ENCODE results near the genes AJUBA, PSMB11 and RNF212B.

DNA sequence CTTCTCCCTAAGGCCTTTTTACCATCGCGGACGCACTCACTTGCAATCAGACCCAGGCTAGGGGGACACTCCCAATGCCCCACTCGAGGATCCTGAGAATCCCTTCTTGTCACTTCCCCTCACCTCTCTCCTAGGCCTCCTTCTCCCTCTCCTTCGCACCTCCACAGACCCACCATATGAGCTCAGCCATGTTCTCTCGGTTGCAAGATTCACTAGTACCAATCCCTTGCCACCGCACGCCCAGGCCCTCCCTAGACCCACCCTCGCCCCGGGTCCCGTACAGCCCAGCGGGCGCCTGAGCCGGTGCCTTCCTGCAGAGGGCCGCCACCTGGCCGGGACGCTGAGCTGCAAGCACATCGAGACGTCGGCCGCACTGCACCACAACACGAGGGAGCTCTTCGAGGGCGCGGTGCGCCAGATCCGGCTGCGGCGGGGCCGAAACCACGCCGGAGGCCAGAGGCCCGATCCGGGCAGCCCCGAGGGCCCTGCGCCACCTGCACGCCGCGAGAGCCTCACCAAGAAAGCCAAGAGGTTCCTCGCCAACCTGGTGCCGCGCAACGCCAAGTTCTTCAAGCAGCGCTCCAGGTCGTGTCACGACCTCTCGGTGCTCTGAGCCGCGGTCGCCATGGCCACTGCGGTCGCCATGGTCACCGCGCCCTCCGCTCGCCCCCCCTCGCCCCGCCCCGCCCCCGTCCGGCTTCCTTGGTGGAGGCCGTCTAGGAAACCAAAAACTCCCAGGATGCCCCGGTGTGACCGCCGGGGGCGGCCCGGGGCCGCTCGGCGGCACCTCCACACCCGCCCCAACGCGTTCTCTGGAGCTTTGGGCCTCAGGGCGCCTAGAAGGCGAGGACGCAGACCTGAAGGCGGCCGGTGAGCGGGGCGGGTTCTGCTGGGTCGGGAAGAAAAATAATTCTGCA is 3.5 kb downstream of the REM2 start:
- PRO-cap = unidirectional peak, plus-strand start at position 737 of the sequence
- RAMPAGE, long total RNA = no peak

DNA sequence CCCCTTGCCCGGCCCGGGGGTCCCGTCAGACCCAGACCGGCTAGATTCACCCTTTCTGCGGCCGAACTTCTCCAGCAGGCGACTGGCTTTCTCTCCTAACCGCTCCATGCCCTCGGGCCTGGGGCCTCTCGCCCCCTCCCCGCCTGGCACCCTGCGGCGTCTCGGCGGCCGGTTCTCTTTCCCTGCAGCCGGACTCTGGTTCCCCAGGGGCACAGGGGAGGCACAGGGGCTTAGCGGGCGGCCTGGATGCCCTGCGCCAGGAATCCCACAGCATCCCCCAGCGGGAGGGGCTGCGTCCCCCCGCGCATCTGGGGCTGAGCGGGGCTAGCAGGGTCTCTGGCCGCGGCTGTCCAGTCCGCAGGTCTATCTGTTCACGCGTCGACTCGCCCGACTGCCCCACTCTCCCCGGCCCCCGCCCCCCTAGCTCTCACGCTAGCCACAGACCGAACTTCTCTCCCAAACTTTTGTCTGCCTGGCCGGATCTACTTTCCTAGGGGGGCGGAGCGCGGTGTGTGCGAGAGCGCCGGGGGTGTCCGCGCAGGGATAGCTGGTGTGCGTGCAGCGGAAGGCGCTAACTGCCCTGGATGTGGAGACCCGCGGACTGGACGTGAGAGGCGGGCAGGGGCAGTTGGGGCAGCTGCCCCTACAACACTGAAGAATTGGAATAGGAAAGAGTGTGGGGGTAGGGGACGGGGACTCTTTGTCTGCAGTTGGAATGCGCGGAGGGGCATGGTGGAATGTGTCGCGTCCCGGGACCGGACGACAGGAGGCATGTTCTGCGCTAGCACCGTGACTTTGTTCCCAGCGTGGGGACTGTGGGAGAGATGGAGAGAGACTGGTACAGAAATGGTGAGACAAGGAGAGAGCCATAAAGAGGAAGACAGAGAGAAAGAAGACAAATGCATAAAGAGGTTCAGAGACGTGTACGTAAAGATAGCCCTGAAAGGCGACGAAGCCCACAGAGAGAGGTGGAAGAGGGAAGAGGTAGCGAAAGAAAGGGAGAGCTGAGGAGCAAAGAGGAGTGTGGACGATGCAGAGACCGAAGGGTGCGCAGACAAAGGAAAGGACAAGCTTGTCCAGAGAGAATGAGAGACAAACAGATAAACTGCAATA is at the start of gene AJUBA:
AJUBA (minus strand) TSS at position 393 of the 1,113 bp plus-strand sequence.
- PRO-cap = bidirectional peak, plus-strand start at position 742 of the sequence, minus-strand start at position 422 of the sequence
- RAMPAGE, long total RNA = start-site peak on the minus strand centred at position 417 of the sequence, 57 bp wide, 40 reads

DNA sequence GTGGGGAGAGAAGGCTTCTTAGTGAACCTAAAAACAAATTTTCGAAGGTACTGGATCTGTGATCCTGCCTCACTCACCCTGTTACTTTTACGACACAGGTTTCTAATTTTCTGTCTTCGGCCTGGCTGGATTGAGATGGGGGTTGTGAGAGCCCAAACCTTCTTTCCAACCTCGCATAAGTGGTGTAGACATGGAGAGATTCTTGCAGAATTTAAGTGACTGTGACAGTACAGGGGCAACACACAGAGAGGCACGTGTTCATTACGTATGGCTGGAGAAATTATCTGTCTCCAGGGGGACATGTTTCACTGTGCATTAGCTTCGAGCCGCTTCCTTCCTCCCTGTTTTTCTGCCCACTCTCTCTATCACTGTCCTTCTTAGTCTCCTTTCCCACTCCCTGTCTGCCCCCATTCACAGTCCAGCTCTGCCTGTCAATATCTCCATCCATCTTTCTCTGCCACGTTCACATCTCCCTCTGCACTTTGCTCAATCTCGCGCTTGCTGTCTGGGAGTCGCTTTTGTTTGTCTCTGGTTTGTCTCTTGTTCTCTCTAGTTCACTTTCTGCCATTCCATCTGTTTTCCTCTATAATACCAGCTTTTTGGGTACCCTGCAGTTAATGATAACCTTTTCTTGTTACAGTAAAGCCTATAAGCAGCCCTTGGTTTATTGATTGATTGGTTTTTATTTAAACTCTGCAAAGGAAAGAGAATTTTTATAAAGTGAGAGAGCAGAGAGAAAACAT is 11.5 kb upstream of the C14orf93 start:
- PRO-cap = no peak
- RAMPAGE, long total RNA = no peak

- PRO-cap = no peak
- RAMPAGE, long total RNA = start-site peak on the minus strand at chr14:23022975-23023176, 9 reads
Measured at GRCh38 chr14:23022801-23023477, 11.8 kb downstream of the PSMB5 start.

- PRO-cap = no peak
- RAMPAGE, long total RNA = no peak
Measured at GRCh38 chr14:23041787-23042314, at the start of gene PSMB11. Gene PSMB11, plus strand, starts transcription at chr14:23042212.

DNA sequence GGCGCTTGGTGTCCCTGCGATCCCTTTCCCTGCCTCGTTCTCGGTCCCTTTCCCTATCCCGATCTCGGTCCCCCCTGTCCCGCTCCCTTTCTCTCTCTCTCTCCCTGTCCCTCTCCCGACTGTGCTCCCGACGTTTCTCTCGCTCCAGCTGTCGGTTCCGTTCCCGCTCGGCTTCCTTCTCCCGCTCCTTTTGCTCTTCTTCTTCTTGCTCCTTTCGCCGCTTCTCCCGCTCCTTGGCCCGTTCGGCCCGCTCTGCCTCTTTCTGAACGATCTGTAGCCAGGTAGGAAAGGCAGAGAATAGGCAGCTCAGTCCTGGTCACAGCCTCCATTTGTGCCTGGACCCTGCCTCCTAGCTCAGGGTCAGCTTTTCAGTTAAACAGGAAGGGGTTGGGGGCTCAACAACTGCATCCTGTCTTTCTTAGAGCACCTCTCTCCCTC is 1.9 kb upstream of the CDH24 start:
- PRO-cap = no peak
- RAMPAGE, long total RNA = no peak

DNA sequence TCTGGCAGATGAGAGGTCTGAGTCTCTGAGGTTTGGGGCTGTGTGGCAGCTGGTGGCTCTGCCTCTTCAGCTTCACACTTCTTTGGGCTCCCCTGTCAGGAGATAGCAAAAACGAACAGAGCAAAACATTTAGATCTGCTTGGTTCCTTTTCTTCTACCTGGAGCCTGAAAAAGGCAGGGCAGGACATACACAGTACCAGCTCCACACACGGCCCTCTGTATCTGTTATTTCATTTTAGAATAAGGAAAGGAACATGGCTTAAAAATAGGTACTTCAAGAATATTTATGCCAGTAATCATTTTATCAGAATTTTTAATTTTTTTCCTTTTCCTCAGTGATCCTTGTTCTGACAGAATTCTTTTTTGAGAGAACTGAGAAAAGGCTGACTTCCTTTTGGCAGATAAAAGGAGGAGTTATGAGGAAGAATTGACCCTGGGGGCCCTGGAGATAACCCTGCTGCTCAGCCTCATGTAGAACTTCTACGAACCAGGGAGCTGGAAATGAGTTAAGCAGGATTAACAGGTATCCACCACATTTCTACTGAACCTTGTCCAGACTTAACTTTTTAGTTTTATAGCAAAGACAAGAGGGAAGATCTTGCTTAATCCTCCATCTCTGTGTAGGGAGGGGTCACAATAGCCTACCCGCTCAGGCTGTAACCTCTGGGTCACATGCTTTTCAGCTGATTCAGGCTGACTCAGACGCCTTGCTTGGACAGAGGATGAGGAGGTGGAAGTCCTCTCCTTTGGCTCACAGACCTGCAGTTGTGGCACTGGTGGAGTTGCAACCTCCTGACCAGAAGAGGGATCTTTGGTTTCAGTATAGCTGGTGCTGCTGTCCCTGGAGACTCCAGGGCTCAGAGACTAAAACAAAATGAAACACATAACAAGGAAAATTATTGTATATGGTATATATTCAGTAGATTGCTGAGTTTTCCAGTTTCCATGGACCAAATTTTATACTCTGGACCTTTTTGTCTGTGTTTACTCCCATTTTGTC is 16.5 kb downstream of the ACIN1 start:
- PRO-cap = bidirectional peak, plus-strand start at position 754 of the sequence, minus-strand start at position 618 of the sequence
- RAMPAGE, long total RNA = no peak

GRCh38 chr14:23120452-23121294 is 1.6 kb upstream of the CEBPE start:
- PRO-cap = no peak
- RAMPAGE, long total RNA = no peak

DNA sequence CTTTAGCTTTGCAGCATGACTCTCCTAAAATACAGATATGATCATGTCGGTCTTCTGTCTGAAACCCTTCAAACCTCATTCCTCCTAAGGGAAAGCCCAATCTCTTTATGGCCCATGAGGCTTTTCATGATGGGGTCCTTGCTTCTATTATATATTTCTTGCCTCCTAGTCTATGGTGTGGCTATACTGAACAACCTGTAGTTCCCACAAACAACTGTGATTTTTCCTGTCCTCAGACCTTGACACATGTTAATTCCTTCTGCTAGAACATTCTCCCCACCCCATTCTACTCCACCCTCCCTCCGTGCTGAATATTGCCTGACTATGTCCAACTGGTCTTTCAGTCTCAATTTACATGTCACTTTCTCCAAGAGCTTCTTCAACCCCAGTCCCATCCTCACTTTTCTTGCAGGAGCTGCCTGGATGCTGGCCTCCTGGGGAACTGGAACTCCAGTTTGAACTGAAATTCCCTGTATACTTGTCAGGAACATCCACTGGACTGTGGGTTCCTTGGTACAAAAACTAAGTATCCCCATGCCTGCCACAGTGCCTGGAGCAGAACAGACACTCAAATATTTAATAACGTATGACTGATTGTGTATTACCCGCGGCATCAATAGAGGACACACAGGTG is 25.9 kb downstream of the SLC7A8 start:
- PRO-cap = no peak
- RAMPAGE, long total RNA = start-site peak on the minus strand centred at position 156 of the sequence, 227 bp wide, 9 reads

GRCh38 chr14:23177112-23177602 is 6.3 kb downstream of the SLC7A8 start:
- PRO-cap = no peak
- RAMPAGE, long total RNA = no peak

- PRO-cap = no peak
- RAMPAGE, long total RNA = no peak
Measured at GRCh38 chr14:23237546-23238273, at the start of gene RNF212B. Gene RNF212B, plus strand, starts transcription at chr14:23237936.

DNA sequence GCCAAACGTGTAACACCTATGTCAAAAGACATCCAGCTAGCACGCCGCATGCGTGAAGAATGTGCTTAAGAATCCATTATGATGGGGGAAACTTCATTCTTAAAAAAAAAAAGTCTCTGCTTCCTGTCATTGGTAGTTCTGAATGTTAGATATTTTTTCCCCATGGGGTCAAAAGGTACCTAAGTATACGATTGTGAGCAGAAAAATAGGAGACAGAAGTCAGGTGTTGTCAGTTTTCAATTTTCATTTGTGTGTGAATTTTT is 7.3 kb downstream of the PPP1R3E start:
- PRO-cap = no peak
- RAMPAGE, long total RNA = no peak

DNA sequence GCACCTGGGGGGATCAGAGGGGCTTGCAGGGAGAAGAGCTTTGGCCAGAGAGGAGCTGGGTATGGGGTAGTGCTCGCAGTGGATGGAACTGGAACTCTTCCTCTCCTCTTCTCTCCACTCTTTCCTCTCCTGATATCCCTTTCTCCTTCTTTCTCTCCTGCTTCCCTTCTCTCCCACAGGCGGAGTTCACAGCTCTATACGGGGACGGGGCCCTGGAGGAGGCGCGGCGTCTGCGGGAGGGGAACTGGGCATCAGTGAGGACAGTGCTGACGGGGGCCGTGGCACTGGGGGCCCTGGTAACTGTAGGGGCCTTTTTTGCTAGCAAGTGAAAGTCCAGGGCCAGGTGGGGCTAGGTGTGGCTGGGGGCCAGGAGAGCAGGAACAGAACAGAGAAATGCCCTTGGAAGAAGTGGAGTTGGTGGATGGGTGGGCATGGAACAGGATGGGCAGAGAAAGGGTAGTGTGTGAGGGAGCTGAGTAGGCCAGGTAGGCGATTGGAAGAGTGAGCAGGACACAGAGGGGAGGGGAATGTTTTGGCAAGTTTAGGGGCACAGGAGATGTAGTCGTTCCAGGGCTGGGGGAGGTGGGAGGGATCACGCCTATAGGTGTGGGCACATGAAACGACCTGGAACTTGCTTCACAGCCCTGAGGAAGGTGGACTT is 2.1 kb downstream of the BCL2L2 start:
- PRO-cap = no peak
- RAMPAGE, long total RNA = no peak

- PRO-cap = no peak
- RAMPAGE, long total RNA = no peak
Measured at GRCh38 chr14:23326133-23327024, 5.1 kb downstream of the PABPN1 start.

DNA sequence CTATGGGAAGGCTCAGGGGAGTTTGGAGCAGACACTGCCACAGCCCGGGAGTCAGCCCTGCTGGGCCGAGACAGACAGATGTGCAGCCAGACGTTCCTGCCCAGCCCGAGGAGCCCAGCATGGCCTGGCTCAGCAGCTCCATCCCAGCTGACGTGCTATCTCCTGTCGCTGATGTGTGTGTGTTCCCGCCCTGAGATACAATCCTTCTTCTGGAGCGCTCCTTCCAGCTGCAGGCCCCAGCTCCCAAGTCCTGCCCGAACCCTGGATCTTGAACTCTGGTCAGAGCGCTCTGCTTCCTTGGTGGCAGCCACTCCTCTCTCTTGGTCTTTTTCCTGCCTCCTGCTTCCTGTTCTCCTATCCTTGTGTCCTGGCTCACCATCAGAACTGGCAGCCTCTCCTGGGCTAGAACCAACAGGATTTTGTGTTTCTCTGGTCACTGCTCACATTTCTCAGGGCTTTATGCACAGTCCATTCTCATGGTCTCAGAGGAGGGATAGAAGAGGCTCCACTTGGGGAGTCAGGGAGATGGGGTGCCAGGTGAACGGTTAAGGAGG is 3.8 kb downstream of the CMTM5 start:
- PRO-cap = no peak
- RAMPAGE, long total RNA = no peak

DNA sequence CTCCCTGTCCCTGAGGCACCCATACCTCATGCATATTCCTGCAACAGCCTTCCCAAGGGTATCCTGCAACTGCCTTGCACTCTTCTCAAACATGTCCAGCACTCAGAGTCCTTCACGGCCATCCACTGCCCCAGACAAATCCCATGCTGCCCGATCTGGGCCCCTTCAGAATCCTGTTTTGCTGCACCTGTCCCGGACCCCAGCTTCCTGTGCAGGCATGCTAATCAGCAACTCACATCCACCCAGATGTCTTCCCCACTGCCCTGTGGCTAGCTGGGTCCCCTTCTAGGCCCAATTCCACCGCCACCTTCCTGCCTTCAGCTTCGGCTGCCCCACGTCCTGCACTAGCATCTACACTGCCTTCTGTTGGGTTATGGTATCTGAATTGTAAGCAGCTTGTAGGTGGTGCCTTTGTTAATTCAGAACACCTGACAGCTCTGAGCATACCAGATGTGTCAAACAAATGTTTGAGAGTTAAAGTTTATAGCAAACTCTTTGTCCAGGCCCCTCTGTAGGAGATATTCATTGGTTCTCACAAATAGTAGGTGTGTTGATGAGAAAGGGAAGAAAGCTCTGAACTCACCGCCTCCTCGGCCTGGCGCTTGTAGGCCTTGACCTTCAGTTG is 5.9 kb downstream of the CMTM5 start:
- PRO-cap = no peak
- RAMPAGE, long total RNA = no peak

GRCh38 chr14:23399748-23400370 is 8.2 kb downstream of the MYH6 start:
- PRO-cap = no peak
- RAMPAGE, long total RNA = no peak

DNA sequence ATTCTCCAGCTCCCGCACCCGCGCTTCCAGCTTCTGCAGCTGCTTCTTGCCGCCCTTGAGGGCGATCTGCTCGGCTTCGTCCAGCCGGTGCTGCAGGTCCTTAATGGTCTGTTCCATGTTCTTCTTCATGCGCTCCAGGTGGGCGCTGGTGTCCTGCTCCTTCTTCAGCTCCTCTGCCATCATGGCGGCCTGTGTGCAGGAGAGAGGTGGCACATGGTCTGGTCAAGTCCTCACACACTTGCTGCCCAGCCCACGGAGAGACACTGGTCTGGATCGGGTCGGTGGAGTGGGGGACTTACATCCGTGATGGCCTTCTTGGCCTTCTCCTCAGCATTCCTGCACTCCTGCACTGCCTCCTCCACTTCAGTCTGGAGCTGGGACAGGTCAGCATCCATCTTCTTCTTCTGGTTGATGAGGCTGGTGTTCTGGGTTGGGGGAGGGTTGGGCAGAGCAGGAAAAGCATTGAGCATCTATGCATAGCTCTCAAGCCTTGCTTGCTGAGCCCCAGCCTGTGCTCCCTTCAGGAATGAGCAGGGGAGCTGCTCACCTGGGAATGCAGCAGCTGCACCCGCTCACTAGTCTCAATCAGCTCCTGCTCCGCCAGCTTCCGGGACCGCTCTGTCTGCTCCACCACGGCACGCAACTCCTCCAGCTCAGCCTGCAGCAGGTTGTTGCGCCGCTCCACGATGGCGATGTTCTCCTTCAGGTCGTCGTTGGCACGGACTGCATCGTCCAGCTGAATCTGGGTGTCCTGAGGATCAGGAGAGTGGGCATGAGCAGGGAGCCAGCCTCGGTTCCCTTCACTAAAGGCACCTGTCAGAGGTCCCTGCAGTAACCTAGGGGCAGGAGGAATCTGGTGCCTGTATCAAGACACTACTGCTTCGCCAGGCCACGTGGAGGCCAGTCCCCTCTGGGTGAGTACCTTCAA is 7.3 kb upstream of the MYH6 start:
- PRO-cap = no peak
- RAMPAGE, long total RNA = no peak

GRCh38 chr14:23429635-23430197 is 5.7 kb downstream of the MYH7 start:
- PRO-cap = no peak
- RAMPAGE, long total RNA = no peak

DNA sequence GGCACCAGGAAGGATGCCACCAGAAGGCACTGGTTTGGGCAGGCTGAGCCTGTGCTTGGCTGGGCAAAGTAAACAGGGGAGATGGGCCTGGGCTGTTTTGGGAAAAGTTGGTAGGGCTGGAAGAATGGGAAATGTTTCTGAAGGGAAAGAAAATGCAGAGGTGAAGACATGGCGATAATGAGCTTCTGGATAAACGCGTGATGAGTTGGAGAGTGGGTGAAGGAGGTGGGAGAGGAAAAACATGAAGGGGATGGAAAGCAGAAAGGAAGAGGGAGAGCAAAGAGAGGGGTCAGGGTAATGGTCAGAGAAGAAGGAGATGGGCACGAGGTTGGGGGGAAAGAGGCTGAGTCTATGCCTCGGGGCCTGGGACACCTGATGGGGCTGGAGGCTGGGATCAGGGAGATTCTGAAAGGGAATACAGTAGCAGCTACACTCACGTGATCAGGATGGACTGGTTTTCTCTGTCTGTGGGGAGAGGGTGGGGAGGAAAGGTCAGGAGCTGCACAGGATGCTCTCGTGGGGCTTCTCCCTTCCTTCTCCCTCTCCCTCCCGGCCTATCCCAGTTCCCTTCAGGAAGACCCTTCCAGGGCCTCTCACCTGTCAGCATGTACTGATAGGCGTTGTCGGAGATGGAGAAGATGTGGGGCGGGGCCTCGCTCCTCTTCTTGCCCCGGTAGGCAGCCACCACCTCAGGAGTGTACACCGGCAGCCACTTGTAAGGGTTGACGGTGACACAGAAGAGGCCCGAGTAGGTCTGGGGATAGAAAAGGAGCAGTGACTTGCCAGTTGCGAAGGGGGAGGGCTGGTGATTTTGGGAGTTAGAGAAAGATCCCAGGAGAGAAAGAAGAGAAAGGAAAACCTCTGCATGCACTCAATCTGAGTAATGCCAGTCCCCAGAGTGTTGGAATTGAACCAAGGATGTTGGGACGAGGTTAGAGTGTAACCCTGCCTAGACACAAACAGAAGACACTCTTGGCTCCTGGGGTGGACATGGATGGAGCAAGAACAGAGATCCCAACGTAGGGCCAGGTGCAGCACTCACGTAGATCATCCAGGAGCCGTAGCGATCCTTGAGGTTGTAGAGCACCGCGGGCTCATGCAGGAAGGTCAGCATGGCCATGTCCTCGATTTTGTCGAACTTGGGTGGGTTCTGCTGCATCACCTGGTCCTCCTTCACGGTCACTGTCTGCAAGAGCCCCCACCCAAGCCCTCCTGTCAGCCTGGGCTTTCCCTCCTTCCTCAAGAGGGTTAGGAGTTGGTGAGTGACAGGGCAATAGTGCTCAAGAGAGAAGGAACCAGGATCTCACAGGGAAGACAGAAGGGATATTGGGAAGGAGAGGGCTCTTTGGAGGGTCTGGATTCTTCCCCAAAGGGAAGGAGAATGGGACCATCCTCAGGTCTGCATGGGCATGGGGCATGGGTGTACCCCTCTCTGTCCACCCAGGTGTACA is 2.9 kb downstream of the MYH7 start:
- PRO-cap = no peak
- RAMPAGE, long total RNA = no peak

All from vagina (tissue), 1 donor.